ENCODE results near the genes UMAD1 and ICA1.

DNA sequence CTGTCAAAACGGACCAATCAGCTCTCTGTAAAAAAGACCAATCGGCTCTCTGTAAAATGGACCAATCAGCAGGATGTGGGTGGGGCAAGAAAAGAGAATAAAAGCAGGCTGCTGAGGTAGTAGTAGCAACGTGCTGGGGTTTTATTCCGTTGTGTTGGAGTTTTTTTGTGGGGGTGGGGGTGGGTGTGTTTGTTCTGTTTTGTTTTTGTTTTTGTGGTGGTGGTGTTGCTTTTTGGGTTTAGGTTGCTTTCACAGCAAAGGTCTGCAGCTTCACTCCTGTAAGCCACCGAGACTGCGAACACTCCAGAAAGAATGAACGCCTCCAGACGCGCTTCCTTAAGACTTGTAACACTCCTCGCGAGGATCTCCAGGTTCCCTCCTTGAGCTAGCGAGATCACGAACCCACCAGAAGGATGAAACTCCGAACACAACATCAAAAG is 12.9 kb upstream of the RNF216 start:
- RRBS, result no CpG with 5 or more reads among the region's 14 CpGs

- RRBS, result no CpG with 5 or more reads among the region's 4 CpGs
These were observed 9.2 kb downstream of the EIF2AK1 start for GRCh38 chr7:6049771-6050157.

DNA sequence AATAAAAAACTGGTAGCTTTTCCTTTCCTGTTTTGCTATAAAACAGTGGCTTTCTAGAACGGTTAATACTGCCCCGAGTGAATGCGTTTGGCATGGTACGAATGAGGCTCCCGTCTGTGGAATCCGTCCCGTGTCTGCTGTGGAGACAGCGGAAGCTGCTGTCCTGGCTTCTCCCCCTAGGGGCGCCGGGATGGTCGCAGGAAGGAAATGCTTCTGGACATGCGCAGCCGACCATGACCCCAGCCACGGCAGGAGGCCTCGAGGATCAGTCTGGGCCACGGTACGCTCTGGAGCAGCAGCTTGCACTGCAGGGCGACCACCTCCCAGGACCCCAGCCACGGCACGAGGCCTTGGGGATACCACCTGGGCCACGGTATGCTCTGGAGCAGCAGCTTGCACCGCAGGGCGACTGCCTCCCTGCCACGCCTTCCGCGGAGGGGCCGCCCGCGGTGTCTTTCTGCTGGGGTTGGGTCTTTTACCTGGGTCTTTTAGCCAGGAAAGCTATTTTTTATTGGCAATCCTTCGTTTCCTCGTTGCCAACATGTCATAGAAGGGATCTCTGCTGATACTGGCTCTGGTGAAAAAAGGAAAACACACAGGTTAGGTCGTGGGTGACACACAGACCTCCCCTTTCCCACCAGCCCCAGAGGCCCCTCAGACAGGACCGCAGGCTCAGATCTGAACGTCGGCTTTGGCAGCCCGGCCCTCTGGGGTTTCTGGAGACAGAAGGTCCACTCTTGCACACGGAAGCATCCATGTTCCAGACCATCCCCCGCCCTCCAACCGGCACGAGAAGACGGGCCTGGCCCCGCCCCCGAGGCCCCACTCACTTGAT is 59.9 kb downstream of the USP42 start:
- RRBS, result 67% methylated on average over 7 of the region's 43 CpGs

- RRBS, result no CpG with 5 or more reads among the region's 7 CpGs
These were observed 29.2 kb downstream of the CYTH3 start for GRCh38 chr7:6243051-6243770.

DNA sequence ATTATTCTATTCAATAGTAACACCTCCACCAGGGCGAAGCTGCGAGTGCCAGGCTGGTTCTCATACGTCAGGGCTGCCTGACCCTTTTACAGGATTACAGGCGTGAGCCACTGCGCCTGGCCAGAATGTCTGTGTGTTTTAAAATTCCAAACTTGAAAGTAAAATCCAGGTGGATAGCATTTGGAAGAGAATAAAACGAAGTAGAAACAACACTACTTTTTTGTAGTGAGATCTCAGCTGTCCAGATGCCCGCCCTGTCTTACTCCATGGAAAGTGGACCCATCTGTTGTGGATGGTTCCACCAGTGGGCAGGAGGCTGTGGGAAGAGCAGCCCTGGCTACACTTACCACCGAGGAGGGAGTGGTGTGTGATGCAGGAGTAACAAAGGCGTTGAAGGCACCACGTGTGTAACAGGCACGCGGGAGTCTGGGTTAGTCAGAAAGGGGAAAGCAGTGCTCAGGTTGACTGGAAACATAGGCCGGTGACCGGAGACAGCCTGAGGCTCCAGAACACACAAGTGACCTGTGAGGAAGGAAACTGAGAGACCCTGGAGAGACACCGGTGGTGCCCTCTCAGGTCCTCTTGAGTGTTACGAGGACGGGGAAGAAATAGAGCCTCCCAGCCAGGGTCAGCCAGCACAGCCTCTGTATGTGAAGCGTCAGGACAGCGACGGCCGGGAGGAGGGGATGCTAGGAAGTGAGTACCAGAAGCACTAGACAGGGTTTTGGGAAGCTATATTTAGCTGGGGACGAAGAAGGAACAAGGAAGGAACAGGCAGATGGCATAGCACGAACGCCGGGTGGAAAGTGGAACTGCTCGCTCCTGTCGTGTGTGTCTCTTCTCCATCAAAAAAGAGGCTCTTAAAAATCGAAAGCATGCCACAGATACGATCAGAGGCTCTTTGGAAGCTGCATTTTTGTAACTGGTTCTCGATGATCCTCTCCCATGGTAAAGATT is 21.6 kb downstream of the RAC1 start:
- RRBS, result 87% methylated on average over 4 of the region's 30 CpGs

- RRBS, result no CpG with 5 or more reads among the region's 13 CpGs
These were observed 23.7 kb downstream of the RAC1 start for GRCh38 chr7:6397990-6398522.

DNA sequence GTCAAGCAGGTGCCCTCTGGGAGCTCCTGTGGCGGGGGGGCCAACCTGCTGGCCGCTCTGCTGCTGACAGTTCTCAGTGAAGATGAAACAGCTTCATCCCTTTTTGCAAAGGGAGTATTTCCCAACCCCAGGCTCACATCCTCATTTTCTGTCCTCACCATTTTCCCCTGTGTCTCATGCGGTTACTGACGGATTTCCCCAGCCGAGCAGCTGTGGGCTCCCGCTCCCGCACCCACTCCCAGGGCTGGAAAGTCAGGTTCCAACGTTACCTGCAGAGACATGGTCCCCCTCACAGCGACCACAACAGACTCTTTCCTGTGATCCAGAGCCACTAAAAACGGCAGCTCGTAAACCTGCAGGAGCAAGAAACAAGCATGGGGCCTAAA is 23.3 kb downstream of the DAGLB start:
- RRBS, result no CpG with 5 or more reads among the region's 11 CpGs

DNA sequence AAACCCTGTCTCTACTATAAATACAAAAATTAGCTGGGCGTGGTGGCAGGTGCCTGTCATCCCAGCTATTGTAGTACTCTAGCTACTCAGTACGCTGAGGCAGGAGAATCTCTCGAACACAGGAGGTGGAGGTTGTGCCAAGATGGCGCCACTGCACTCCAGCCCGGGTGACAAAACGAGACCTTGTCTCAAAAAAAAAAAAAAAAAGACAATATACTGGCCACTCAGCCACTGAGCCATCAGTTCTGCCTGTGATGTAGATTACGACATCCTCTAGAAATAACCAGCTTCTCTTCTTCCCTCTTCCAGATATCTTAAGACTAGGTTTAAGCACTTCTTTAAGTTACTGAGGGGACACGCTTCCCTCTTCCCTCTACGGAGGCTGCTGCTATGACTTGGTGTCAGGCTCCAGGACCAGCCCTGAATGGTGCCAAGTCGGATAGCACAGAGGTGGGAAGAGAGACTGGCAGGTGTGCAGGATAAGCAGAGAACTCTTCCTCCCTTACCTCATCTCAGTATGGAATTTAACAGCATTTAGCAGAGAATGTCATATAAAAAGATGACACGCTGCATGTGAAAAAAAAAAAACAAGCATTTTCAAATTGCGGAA is 14.0 kb downstream of the DAGLB start:
- RRBS, result no CpG with 5 or more reads among the region's 12 CpGs

GRCh38 chr7:6641813-6642121 is 4.6 kb downstream of the ZNF316 start:
- RRBS, result no CpG with 5 or more reads among the region's 6 CpGs

- RRBS, result 2% methylated on average over 7 of the region's 43 CpGs
These were observed 22.7 kb upstream of the ZNF12 start for GRCh38 chr7:6729270-6729978.

DNA sequence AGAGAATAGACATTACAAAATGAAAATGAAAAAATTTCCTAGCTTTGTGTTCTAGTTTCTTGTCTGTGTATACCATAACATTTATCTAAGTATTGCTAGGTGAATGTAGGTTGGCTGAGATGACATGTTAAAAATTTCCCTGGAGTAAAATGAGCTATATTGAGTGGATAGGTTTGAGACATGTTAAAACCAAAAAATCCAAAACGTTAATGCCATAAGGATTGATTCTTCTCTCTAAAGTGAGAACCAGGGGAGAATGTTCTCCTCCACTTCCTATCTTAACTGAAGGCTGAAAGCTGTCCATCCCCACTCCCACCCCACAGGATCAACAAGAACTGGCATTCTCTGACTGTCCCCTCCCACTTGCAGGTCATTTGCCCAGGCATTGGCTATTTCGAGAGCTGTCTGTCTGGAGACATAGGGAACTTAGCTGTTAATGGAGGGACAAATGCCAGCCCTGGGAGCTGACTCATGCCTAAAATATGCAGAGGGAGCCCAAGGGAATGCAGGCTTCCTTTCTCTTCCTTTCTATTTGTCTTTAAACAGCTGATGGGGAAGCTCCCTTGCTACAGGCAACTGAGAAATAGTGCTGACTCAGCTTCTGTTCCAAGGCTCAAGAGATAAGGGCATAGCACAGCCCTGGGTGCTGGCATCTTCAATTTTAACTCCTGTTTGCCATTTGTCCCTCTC is 83.0 kb upstream of the C1GALT1 start:
- RRBS, result no CpG with 5 or more reads among the region's 2 CpGs

GRCh38 chr7:7228866-7229333 is 46.6 kb downstream of the C1GALT1 start:
- RRBS, result no CpG with 5 or more reads among the region's 1 CpG

DNA sequence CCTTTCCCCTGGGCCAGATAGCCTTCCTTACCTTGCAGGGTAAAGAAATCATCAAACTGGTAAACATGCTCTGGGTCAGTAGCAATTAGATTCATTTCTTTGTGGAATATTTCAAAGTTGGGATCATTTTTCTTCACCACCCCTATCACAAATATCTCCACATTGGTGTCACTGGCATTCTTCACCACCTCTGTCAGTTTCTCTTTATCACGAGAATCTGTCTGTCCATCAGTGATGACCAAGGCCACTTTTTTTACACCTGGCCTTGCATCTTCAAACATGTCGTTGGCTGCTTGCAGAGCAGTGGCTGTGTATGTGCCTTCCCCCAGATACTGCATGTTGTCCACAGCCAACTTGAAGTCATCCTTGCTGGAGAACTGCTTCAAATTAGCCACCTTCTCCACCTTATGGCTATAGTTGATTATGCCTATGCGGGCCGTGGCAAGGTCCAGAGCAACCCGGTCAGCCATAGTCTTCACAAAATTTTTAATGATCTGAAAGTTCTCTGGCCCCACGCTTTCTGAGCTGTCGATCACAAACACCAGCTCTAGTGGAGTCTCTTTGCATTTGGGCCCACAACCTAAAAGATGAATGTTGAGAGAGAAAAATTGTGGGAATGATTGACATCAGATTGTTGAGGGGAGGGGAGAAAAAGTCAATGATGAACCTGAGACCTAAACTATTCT is 162.6 kb downstream of the COL28A1 start:
- RRBS, result no CpG with 5 or more reads among the region's 7 CpGs

DNA sequence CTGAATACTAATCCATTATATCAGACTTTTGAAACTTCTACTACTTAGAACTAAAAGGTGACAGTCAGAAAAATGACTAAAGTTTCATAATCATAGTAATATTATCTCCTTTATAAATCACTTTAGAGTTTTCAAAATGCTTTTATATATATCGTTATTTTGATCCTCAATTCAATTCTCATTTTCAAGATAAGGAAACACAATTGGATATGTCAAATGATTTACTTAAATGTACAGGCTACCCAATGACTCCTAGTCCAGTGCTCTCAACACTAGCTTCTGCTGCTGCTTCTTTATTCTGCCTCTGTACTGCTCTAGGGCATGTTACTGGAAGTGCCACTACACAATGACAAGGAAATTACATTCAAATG is 23.1 kb downstream of the COL28A1 start:
- RRBS, result no CpG with 5 or more reads among the region's 1 CpG

GRCh38 chr7:7640552-7641435 is at the start of gene UMAD1:
TSS of gene UMAD1 (plus strand) at chr7:7640752.
- RRBS, result 1% methylated on average over 4 of the region's 58 CpGs

DNA sequence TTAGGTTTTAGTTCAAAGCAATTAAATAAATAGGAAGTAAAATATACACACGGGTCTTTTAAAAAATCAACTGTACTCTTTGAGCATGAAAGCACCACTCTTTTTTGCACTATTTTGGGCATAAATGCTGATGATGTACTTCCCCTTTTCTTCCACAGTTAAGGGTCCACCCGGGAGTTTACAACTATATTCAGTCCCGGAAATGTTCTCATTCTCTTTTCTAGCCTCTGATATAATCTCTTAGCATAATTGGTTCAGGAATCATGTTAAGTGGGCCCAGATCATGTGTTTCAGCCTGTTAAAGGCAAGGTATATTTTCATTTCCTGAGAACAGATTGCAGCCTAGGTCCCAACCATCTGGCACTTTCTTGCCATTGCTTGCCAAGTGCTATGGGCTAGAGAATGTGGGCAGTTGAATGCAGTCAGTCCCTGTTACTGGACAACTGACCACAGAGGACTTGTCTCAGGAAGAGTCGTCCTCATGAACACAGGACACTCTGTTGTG is 111.5 kb upstream of the GLCCI1 start:
- RRBS, result no CpG with 5 or more reads among the region's 4 CpGs

DNA sequence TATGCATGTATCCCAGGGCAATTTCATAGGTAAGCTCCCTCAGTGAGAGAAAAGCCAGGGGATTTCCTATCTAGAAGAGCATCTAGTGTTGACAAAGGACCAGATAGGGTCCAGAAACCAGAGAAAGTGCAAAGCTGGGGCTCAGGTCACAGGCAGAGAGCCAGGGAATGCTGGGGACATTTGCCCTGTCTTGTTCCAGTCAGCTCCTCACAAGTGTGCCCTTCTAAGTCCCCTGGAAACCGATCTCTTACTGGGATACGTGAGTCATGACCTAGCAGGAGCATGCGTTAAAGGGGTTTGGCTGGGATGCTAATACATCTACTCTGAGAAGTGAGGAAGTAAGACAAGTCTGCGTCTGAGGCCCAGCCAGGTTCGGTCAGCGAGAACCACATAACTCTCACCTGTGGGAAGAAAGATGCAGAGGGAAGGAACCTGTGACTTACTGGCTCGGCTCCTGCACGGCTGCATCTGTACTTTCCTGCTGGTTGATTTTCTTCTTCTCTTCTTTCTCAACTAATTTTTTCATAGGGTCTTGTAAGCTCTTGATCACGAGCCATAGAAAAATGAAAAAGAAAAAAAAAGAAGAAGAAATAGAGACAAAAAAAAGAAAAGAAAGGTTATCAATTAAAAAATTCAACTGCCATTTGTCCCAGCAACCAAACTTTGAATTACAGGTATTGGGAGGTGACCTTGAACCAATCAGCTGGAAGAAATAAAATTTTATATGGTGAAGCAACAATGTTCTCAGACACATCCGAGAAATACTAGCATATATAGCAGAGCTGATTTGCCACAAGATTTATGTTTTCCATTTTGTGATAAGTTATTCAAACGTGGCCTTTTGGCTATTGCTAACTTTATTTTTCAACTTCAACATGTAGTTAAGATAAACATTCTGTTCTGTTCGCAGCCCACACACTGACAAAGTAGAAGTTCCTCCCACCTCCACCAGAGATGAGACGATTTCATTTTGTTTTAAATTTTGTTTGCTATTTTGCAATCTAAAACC is 118.2 kb downstream of the ICA1 start:
- RRBS, result no CpG with 5 or more reads among the region's 13 CpGs

- RRBS, result no CpG with 5 or more reads among the region's 12 CpGs
These were observed 47.5 kb downstream of the ICA1 start for GRCh38 chr7:8214220-8215121.

DNA sequence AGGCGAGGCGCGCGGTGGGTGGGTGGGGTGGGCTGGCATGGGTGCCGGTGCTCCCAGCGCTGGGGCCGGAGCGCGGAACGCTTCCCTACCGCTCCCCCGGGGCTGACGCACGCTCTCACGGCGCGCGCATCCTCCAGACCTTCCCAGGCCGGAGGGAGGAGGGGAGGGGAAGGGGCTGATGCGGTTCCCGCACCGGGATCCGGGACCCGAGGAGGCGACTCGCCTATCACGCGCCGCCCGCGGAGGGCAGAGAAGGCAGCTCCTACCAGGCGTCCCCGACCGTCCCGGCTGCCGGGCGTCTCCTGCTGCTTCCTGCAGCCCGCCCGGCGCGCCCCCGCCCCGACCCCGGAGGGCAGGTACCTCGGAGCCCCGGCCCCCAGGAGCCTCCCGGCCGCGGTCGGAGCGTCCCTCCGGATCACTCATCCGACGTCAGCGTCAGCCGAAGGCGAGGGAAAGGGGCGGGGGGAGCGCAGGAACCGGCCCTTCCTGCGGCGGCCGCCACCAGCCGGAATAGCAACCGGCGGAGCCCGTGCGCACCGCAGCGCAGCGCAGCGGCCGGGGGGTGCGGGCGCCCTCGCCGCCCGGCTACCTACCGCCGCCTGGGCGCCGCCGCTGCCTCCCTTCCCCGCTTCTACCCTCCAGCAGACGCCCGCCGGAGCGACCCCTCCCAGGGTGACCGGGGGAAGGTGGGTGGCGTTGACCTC is at the start of gene ICA1:
TSS of gene ICA1 (minus strand) at position 434 of the 704 bp plus-strand sequence.
- RRBS, result 3% methylated on average over 53 of the region's 90 CpGs

DNA sequence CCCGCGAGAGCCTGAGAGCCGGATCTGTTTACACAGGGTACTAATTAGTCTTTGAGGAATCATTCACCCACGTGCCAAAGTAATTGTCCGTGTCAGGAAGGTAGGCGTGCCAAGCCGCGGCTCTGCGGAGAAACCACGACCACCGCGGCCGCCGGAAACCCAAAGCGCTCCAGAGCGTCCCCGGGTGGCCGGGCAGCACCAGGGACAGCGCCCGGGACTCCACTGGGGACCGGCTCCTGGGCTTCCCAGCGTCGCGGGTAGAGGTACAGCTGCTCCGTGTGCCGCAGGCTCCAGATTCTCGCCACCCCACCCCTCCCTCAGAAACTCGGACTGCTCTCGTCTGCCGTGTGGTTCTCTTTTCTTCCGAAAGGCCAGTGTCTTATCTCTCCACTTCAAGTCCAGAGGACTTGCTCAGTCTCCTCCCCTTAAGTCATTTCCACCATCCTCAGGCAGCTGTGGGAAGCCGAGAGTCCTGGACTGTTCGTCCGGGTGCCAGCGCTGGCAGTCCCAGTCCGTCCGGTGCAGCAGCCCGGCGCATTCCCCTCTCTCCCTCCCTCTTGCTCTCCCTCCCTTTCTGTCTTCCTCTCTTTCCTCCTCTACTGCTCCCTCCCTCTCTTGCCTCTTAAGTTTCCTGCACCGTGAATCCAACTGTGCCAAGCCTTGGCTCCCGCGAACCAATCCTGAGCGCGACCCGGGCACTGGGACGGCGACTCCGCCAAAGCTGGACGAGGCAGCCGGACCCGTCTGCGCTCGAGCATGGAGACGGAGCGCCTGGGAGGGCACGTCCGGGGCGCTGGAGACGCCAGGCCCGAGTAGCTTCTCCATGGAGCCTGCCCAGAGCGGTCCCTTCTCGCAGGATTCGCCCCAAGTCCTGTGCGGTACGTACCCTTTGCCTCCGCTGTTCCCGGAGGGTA is 726 bp downstream of the NXPH1 start:
- RRBS, result 2% methylated on average over 23 of the region's 67 CpGs